AG04450 (cell line): ENCODE measurements around a stretch of chr10.

GRCh38 chr10:133160714-133161131 is 704 bp downstream of the KNDC1 start:
- CAGE, long polyA plus RNA = no peak
- RRBS = 2% methylated on average over 12 of the region's 24 CpGs

DNA sequence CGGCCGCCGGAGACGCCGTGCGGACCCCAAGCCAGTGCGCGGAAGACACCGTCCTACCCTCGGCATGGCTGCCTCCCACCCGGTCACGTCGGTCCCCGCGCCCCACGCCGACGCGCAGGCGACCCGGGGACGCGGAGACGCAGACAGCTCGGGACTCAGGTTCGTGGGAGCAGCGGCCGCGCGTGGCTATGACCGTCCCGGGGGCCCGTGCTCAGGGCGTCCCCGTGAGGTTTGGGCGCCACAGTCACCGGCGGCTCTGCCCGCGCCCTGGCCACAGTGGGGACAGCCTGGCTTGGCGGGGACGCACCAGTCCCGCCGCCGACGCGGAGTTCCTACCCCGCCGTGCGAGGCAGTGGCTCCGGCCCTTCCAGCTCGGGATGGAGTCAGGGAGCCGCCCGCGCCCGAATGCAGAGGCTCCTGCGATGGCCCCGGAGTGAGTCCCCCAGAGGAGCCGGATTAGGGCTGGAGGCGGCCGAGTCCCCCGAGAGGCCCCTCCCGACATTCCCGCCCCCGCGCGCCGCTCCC is 791 bp upstream of the VENTX start:
- CAGE, long polyA plus RNA = no peak
- RRBS = 2% methylated on average over 58 of the region's 68 CpGs

GRCh38 chr10:133249880-133250470 is 12.3 kb downstream of the VENTX start:
- CAGE, long polyA plus RNA = no peak
- RRBS = no CpG with 5 or more reads among the region's 11 CpGs

GRCh38 chr10:133292394-133292852 is 15.8 kb upstream of the ADAM8 start:
- CAGE, long polyA plus RNA = no peak
- RRBS = no CpG with 5 or more reads among the region's 19 CpGs

GRCh38 chr10:133309584-133310078 is 917 bp downstream of the ZNF511 start:
- CAGE, long polyA plus RNA = no peak
- RRBS = 67% methylated on average over 5 of the region's 24 CpGs

GRCh38 chr10:133358568-133359273 is 902 bp upstream of the FUOM start:
- CAGE, long polyA plus RNA = no peak
- RRBS = 96% methylated on average over 5 of the region's 23 CpGs